Bile duct (tissue), 1 donor: ENCODE results near the gene LRRFIP1.

- PRO-cap: no peak
Measured at GRCh38 chr2:237278337-237279013, 135.5 kb downstream of the COL6A3 start.

DNA sequence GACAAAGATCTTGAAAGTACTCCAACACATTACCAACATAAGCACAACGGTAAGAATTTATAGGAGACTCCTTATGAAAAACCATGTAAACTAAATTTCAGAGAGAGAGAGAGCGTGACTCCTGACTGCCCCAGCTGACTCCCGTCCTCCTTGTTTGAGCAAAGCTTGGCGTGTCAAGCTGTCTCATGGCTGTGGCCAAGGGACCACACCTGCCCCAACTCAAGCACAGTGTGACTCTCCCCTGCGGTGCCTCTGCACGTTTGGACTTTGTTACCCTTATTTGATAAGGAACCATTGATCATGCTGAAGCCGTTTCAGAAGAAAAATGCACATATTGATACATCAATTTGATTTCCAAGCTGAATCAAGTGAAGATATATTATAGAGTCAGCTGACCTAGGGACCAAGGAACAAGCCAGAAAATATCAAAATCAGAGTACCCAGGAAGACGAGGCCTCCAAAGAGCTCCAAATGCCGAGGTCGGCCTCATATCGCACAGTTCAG is 124.8 kb downstream of the COL6A3 start:
- PRO-cap: unidirectional peak, minus-strand start at position 156 of the sequence

- PRO-cap: unidirectional peak, plus-strand start at chr2:237326738
Measured at GRCh38 chr2:237325954-237326814, 87.8 kb downstream of the COL6A3 start.

DNA sequence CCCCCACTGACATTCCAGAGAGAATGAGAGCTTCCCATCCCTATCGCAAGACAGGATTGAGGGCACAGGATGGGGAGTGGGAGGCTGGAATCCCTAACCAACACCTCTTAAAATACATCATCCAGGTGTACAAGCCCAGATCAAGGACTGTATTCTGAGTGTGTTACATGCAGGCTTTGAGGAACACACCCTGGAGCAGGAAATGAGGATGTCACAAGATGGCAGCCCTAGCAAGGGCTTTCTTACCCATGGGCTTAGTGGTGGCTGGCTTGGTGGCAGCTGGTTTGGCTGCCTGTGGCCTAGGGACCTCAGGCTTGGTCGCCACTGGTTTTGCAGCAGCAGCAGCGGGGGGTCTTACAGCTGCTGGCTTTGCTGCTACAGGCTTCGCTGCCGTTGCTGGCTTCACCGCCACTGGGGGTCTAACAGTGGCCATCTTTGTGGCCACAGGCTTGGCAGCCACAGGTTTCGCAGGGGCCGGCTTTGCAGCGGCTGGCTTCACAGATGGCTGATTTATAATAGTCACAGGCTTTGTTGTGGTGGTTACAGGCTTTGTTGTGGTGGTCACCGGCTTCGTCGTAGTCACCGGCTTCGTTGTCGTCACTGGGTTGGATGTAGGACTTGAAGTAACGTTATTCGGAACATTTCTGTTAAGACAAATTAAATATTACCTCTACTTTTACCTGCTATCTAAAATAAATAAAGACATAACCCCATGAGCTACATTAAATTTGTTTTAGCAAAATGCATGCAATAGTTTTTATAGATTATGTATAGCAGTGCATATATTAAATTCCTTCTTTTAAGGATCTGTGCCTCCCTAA is 77.9 kb downstream of the COL6A3 start:
- PRO-cap: no peak

DNA sequence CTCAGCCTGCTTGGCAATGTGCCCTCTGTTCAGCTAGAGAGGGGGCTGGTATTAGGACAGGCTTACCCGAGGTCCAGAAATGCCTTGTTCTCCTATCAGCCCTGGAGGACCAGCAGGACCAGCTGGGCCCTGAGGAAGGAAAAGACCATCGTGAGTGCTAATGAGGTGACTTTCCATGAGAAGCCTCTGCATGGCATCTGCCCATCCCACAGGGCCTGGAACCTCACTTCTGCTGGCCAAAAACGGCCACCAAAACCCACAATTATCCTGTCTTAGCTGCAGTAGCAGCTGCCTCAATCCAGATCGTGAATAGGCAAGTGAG is 61.5 kb downstream of the COL6A3 start:
- PRO-cap: no peak

DNA sequence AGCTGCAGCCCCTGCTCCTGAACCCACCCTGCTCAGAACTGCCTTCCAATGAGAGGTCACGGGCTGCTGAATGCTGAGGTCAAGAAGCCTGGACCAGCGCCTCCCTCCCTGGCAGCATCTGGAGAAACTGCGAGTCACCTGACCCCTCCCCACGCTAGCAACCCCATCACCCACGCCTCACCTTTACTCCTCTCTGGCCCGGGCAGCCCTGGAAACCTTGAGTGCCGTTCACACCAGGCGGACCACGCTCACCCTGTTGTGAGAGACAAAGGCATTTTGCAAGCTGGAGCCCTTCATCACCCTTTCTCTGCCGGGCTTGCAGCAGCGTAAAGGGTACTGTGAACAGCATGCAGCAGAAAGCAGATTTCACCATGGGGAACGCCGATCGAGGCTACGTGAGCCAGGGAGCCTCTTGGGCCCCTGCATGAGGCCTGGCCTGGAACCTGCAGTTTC is 54.0 kb downstream of the COL6A3 start:
- PRO-cap: no peak

DNA sequence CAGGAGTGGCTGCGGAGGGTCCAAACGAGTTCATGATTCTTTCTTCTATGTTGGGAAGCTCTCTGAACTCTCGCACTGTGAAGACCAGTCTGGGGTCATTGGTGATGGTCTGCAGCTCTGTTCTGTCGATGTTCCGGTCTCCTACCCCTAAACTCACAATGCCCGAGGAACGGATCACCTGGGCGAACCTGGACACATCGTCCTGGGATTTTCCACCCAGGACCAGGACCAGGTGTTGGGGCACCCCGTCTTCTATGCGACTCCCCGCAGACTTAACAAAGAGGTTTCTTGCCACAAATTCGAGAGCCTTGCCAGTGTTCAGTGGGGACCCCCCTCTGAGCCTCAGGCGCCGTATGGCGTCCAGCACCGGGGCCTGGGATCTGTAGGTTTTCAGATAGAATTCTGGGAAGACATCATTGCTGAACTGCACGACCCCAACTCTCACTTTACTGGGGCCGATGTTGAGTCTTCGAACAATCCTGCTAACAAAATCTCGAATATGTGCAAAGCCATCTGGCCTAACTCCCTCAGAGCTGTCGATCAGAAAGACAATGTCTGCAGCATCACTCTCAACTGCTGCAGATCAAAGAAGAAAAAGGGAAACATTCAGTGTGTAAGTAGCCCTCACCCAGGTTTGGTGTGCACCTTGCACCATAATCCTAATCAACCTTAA is 45.2 kb downstream of the COL6A3 start:
- PRO-cap: no peak

GRCh38 chr2:237405340-237405814 is 8.6 kb downstream of the COL6A3 start:
- PRO-cap: no peak

GRCh38 chr2:237410056-237410503 is 3.9 kb downstream of the COL6A3 start:
- PRO-cap: no peak

GRCh38 chr2:237412982-237413933 is 706 bp downstream of the COL6A3 start:
- PRO-cap: bidirectional peak, plus-strand start at chr2:237413045, minus-strand start at chr2:237412937; bidirectional peak, plus-strand start at chr2:237413323, minus-strand start at chr2:237413178; unidirectional peak, minus-strand start at chr2:237413597

- PRO-cap: unidirectional peak, plus-strand start at chr2:237421790
Measured at GRCh38 chr2:237421443-237422191, 7.7 kb upstream of the COL6A3 start.

GRCh38 chr2:237473902-237474592 is 13.0 kb upstream of the MLPH start:
- PRO-cap: no peak

- PRO-cap: no peak
Measured at GRCh38 chr2:237524686-237524990, 37.6 kb downstream of the MLPH start.

DNA sequence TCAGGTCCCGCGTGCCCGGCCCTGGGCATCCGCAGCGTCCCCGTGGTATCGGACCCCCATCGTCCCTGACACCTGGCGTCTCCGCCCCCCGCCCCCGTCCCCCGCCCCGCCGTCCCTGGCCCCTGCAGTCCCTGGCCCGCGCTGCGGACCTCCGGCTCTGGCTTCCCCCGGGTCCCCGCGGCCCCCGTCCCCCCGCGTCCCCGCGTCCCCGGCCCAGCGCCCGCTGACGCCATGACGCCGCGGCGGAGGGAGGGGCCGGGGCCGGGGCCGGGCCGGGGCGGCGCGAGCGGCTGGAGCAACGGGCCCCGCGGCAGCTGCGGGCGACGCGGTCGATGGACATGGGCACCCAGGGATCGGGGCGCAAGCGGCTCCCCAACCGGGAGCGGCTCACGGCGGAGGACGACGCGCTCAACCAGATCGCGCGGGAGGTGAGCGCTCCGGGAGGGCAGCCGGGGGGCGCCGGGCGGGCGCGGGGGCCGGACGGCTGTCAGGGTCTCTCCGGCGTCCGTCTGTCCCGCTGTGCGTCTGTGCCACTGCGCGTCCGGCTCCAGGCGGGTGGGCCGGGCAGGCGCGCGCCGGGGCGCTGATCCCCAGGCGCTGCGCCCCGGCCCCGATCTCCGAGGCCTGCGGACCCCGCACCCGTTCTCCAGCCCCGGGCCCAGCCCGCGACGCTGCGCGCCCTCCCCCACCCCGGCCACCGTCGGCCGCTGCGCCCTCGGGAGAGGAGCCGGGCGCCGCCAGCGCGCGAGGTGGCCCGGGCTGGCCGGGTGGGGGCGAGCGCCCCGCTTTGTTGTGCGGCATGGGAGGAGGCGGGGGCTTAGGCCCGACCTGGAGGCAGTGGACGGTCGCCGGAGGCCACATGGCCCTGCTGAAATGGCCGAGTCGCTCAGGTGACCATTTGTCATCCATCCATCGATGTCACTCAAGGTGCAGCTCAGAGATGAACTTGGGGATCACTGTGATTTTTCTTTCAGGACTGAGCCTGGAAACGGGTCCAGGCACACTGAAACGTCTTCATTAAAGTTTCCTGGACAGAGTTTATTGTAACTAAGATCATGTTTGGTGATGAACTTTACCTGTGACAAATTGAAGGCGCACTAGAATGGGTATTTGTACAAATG is at the start of gene LRRFIP1:
TSS of gene LRRFIP1 (plus strand) at position 275 of the 1,121 bp plus-strand sequence.
- PRO-cap: bidirectional peak, plus-strand start at position 301 of the sequence, minus-strand start at position 159 of the sequence; bidirectional peak, plus-strand start at position 530 of the sequence, minus-strand start at position 529 of the sequence

- PRO-cap: no peak
Measured at GRCh38 chr2:237652392-237652763, 25.0 kb downstream of the LRRFIP1 start.

- PRO-cap: unidirectional peak, plus-strand start at chr2:237673560
Measured at GRCh38 chr2:237673089-237674092, 46.0 kb downstream of the LRRFIP1 start.

DNA sequence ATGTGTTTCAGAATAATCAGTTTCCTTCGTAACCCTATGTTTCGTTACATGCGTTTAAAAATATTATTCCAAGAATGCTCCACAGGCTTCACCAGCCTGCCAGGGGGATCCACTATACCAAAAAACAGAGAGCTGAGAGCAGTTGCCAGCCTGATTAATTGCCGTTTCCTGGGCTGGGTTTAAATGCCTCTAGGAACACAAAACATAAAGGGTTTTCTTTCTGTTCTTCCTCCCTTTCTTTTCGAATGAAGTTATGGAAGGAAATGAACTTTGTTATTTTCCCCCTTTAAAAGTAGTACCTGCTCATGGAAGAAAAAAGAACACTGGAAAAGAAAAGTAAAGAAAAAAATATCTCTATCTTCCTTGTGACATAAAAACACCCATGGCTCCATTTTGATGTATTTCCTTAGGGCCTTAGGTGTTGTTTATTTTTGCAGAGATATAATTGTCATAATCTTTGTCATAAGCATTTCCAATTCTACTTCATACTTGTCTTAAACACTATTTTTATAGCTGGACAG is 48.1 kb downstream of the LRRFIP1 start:
- PRO-cap: no peak

DNA sequence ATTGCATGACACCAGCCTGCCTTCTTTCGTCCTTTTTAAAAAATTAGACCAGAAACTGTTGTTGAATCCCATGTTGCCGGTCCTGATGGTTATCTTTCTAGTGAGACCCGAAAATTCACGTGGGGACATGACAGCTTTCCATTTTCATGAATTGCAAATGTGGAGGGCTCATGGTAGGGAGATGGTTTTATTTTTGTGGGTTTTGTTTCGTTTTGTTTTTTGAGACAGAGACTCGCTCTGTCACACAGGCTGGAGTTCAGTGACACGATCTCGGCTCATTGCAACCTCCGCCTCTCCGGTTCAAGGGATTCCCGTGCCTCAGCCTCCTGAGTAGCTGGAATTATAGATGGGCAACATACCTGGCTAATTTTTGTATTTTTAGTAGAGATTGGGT is 48.9 kb downstream of the LRRFIP1 start:
- PRO-cap: no peak

DNA sequence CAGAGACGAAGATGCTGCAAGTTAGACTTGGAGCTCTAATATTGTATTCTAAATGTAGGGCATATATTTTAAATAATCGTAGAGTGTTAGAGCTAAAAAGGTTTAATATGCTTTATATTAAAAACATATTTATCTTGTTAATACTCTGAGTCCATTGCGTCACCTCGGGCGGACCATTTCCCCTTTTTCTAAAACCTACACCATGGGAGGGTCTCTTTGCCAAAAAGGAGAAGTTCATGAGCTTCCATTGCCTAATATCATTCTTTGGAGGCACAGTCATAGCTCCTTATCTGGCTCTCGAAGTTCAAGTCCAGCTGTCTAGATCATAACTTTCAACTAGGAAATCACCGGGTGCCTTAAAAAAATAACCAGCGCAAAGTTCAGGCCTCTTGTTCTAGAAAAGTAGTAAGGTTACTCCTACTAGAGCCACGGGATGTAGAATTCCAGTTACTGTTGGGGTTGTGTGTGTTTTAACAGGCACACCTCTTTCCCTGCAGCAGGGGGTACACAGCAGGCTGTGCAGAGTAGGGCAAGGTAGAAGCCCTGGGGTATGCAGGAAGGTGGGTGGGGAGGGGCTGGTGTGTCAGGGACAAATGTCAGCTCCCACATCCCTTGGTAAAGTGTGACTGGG is 50.6 kb downstream of the LRRFIP1 start:
- PRO-cap: no peak

GRCh38 chr2:237682895-237683577 is 55.6 kb downstream of the LRRFIP1 start:
- PRO-cap: no peak